ENCODE results near the genes MRPL28, NME4, PRR35 and WFIKKN1.

- RRBS, result no CpG with 5 or more reads among the region's 22 CpGs
These were observed 18.3 kb downstream of the POLR3K start for GRCh38 chr16:34889-35795.

DNA sequence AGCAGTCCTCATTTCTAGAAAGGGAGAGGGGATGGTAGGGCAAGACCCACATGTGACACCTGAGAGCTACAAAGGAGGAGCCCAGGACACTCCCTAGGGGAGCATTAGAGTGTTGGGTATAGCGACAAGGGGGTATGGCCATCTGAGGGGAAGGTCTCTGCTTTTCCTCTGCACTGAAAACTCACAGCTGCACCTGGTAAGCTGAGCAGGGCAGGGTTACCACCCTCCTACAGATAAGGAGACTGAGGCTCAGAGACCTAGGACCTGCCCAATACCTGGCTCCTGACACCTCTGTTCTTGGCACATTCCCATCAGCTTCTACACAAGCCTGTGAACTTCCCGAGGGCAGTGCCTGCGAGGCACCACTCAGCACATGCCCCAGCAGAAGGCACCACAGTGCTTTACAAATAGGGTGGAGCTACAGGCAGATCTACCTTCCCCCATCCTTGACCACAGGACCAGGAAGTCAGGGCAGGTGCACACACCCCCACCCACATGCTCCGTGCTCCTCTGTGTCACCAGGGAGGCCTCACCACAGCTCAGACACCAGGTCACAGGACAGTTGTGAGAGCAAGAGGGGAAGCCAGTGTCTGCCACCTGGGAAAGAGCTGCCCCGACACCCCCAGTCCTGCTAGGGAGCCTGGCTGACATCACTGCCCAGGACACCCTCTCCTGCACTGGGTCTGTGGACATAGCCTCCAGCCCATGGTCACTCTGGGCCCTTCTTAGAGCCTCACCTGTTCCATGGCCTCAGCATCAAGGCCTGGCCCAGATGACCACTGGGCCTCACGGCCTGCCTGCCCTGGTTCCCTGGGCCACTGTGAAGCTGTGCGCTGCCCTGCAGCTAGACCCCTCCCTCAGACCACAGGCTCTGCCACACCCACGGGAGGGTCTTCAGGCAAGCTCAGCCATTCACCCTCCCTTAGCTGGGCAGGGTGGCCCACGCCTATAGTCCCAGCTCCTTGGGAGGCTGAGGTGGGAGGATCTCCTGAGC, 14.5 kb downstream of the POLR3K start:
- RRBS, result no CpG with 5 or more reads among the region's 9 CpGs

GRCh38 chr16:60880-61471, 7.3 kb downstream of the SNRNP25 start:
- RRBS, result no CpG with 5 or more reads among the region's 56 CpGs

DNA sequence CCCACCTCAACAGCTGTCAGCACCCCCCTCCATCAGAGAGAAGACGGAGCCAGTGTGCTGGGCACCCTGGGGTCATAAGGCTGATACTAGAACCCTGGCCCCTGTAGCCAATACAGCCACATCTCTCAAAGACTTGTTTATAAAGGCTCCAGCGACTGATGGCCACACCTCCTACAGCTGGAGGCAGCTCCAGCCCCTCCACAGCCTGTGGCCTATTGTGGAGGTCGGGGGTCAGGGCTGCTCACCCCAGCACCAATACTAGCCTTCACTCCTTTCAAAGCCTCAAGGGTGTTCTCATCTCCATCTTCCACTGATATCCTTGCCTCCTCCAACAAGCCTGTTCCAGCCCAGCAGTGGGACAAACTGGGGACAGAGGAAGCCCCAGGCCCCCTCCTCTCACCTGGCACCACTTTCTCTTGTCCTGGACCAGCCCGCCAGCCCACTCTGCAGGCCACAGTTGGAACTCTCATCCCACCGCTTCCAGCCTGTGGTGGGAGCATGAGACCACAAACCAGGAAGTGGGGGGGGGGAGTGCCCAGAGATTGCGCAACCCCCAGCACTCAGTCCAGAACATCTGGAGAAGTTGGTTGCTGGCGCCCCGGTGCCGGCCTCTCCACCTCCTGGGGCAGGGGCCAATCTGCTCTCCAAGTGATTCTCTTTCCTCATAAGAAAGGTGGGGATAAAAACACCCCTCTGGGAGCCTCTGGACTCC, 2.0 kb upstream of the MPG start:
- RRBS, result no CpG with 5 or more reads among the region's 9 CpGs

DNA sequence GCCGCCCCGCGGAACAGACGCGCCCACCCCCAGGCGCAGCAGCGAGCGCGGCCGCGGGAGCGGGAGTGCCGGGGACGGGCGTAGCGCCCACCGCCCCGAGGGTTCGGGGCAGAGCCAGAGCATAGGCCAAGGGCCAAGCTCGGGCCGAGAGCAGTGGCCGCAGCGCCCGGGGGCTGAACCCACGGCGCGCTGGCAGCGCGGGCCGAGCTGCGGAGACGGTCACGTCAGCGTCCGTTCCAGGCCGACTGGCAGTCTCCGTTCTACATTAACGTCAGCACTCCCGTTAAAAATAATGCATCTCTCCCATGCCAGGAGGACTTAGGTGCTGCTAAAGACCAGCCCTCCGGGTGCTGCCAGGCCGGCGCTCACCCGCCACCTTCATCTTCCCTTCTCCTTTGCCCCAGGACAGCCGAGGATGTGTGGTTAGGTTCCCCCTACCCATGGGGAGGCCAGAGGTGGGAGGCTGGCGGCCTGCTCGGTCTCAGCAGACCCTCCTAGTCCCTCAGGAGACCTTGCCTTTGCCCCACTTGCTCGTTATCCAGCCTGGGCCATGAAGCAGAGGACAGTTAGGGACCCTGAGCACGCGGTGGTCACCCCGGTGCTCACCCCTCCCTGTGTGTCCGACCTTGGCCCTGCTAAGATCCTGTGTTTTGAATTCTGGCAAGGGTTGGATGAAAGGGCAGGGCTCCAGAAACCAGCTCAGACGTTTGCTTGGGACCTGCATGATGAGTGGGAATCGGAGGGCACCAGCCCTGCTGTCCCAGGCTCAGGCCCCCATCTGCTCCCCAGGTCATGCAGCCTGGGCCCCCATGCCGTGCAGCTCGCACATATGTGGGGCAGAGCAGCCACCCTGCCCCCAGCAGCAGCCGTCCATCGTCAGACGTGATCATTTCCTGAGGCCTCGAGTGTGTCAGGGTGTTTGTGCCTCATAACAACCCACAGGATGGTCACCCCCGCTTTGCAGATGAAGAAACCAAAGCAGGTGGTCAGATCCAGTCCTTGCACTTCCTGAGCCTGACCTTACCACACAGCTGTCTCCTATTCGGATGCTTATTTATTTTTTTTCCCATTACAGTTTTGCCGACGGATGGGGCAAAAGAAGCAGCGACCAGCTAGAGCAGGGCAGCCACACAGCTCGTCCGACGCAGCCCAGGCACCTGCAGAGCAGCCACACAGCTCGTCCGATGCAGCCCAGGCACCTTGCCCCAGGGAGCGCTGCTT, 735 bp downstream of the MPG start:
- RRBS, result under 1% methylated on average over 11 of the region's 70 CpGs

GRCh38 chr16:285498-285924, 2.5 kb downstream of the PDIA2 start:
- RRBS, result no CpG with 5 or more reads among the region's 21 CpGs

GRCh38 chr16:324280-325656, 27.8 kb downstream of the AXIN1 start:
- RRBS, result 21% methylated on average over 17 of the region's 79 CpGs

GRCh38 chr16:337967-338543, 14.5 kb downstream of the AXIN1 start:
- RRBS, result no CpG with 5 or more reads among the region's 20 CpGs

DNA sequence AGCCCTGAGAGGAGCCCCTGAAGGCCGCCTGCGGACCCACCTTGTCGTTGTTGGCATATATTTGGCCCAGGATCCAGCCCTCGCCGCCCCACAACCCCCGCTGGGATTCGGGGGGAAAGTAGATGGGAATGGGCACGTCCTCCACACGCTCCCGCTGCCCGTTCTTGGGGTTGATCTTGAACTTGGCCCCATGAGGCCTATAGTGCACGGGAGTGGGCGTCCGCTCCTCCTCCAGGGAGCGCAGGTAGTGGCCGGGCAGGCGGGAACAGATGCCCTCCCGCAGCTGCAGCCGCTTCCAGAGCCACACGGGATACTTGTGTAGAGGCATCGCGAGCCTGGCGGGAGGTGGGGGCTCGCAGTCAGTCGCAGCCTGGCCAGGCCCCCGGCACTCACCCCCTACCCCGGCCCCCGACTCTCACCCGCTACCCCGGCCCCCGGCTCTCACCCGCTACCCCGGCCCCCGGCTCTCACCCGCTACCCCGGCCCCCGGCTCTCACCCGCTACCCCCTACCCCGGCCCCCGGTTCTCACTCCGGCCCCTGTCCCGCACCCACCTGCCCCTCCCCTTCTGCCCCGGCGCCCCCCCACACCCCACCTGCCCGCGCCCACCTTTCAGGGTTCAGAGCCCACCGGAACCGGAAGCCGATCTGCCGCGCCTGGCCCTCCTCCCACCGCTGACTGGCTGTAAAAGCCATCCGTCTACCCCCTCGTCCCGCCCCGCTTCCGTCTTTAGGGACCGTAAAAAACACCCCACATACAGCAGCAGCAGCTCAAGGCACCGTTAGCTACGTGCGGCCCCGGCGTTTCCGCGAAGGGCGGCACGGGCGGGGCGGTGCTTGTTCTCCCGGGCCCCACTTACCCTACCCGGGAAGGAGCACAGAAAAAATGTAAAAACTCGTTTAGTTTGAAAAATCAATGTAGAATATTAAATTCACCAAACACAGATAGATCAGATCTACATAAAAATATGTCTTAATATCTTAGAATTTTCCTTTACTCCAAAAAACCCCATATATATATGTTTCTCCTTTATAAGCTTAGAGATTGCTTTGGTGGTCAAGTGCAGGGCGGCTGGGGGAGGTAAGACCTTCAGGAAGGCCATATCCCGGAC, at the start of gene MRPL28:
Gene MRPL28 (minus strand): TSS at position 648 of the 1,110 bp plus-strand sequence.
- RRBS, result 2% methylated on average over 17 of the region's 74 CpGs

- RRBS, result 1% methylated on average over 49 of the region's 116 CpGs
These were observed at the start of gene NME4 for GRCh38 chr16:396883-398014. TSS of gene NME4 (plus strand) at chr16:397199.

GRCh38 chr16:521563-522291, 5.8 kb upstream of the CAPN15 start:
- RRBS, result no CpG with 5 or more reads among the region's 27 CpGs

DNA sequence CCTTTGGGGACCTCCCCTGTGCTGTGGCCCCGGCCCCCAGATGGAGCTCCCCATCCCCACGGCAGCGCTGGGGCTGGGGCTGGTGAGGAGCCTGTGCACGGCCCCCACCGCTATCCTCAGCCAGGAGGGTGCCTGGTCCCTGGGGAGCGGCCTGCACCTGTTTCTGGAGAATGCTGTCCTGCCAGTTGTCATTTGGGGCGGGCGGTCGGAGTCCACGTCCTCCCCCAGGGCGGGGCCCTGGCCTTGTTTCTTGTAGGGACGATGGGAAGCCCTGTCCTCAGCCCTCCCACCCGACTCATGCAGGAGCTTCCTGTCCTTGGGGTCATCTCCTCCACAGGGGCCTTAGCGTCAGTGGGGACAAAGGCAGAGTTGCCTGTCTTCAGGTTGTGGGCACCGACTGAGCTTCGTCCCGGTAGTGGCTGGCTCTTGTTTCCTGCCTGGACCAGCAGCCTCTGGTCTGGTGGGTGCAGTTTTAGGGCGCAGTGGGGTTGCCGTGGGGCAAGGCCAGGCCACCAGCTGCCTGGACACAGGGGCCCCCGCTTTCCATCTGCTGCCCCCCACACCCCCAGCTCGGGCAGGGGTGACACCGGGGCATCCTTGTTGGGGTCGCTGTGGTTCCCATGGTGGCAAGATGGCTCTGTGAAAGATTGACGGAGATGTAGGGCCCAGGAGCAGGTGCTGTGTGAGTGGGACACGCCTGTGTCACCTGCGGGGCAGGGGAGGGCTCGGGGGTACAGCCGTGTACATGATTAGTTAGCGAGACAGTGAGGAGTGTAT, 6.9 kb downstream of the CAPN15 start:
- RRBS, result 97% methylated on average over 1 of the region's 29 CpGs

GRCh38 chr16:535922-536366, 8.4 kb downstream of the CAPN15 start:
- RRBS, result no CpG with 5 or more reads among the region's 17 CpGs

DNA sequence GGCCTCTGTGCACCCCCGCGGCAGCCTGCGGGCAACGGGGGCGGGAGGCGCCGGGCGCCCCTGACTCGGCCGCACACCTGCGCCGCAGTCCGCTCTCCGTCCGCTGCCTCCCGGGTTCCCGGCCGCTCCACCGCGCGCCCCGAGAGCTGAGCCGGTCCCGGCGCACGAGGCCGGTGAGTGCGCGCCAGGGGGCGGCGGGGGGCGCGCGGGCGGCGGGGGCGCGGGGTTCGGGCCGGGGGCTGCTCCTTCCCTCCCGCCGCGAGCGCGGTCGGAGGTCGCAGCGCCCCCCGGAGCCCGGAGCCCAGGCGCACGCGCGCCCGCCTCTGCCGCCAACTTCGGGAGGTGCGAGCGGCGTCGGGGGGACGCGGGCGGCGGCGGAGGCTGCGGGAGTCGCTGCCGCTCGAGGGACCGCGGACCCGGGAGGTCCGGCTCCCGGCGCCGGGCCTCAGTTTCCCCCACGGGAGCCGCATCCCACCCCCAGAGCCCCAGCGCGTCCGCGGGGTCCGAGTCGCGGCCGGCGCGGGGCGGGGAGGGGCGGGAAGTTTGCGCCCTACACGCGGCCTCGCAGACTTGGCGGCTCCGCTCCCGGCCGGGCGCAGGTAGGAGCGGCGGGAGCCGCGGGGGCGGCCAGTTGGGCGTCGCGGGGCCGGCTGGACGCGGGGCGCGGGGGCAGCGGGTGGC, at the start of gene PRR35:
Gene PRR35 (plus strand): TSS at position 332 of the 681 bp plus-strand sequence.
- RRBS, result 89% methylated on average over 34 of the region's 114 CpGs

- RRBS, result no CpG with 5 or more reads among the region's 11 CpGs
These were observed 1.2 kb upstream of the PIGQ start for GRCh38 chr16:568458-569166.

DNA sequence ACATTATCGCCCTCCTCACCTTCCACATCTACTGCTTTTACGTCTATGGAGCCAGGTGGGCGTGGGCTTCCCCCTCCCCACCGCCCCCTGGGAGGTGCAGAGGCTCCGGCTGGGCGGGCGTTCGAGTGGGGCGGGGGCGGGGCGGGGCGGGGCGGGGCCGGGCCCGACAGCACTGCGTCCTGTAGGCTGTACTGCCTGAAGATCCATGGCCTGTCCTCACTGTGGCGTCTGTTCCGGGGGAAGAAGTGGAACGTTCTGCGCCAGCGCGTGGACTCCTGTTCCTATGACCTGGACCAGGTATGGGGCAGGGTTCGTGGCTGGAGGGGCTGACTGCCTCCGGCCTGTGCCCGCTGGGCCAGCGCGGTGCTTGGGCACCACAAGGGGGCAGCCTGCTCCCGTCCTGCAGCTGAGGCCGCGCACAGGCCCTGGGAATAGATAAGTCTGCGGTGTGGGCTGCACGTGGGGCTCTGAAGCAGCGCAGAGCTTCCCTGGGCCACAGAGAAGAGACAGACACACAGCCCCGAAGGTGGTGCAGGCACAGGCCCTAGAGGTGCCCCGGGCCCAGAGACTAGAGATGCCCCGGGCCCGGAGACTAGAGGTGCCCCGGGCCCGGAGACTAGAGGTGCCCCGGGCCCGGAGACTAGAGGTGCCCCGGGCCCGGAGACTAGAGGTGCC, 9.3 kb downstream of the PIGQ start:
- RRBS, result 8% methylated on average over 16 of the region's 43 CpGs

DNA sequence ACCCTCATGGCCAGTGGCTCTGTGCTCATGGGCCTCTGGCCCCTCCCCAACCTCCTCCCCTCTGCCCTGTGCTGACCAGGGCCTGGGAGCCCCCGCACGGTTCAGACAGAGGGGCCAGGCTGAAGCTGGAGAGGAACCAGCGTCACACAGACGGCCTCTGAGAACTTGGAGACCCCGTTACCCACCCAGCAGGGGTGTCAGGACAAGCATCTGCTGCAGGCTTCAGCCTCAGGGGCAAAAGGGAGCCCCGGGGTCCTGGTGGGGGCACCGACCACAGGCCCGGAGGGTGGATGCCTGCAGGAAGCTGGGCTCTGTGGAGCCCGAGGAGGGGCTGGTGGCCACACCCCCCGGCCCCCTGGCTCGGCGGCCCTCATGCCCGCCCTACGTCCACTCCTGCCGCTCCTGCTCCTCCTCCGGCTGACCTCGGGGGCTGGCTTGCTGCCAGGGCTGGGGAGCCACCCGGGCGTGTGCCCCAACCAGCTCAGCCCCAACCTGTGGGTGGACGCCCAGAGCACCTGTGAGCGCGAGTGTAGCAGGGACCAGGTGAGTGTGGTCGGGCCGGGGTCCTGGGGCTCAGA, at the start of gene WFIKKN1:
Gene WFIKKN1 (plus strand): TSS at position 104 of the 578 bp plus-strand sequence.
- RRBS, result 17% methylated on average over 14 of the region's 24 CpGs

DNA sequence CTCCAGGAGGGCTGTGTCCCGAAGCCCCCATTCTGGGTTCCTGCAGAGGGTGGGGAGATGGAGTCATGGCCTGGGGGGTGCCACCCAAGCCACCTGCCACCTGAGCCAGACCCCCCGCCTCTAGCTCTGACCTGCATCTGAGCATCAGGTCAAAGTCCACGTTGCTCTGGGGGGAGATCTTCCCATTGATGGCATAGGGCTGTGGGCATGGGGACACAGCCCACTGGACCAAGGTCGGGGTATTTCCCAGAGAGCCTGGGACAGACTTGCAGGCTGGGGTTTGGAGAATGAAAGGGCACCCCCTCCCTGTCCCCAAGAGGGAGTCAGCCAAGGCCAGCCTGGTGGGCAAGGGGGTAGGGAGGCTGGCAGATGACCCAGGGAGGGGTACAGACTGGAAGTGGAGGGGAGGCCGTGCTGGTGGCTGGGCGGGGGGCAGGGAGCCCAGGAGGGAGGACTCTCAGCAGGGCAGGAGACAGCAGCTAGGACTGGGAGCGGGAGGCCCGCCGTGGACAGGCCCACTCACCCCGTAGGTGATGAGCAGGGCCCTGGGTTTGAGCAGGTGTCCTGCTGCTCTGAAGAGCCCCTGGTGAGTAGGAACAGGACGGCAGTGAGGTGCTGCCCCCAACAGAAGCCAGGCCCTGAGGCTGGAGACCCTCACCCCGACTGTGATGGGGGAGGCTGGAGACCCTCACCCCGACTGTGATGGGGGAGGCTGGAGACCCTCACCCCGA, 1.2 kb downstream of the METTL26 start:
- RRBS, result no CpG with 5 or more reads among the region's 14 CpGs

DNA sequence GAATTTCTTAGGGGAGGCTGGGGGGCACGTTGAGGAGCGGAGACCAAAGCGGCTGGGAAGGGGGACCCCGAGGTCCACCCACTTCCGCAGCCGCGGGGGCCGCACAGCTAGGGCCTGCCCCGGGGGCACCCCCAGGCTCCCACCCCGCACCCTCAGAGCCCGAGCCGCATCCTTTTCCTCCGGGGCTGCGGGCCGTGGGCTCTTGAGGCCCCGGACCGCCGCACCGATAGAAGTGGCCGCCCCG, 343 bp downstream of the METTL26 start:
- RRBS, result 2% methylated on average over 6 of the region's 21 CpGs

DNA sequence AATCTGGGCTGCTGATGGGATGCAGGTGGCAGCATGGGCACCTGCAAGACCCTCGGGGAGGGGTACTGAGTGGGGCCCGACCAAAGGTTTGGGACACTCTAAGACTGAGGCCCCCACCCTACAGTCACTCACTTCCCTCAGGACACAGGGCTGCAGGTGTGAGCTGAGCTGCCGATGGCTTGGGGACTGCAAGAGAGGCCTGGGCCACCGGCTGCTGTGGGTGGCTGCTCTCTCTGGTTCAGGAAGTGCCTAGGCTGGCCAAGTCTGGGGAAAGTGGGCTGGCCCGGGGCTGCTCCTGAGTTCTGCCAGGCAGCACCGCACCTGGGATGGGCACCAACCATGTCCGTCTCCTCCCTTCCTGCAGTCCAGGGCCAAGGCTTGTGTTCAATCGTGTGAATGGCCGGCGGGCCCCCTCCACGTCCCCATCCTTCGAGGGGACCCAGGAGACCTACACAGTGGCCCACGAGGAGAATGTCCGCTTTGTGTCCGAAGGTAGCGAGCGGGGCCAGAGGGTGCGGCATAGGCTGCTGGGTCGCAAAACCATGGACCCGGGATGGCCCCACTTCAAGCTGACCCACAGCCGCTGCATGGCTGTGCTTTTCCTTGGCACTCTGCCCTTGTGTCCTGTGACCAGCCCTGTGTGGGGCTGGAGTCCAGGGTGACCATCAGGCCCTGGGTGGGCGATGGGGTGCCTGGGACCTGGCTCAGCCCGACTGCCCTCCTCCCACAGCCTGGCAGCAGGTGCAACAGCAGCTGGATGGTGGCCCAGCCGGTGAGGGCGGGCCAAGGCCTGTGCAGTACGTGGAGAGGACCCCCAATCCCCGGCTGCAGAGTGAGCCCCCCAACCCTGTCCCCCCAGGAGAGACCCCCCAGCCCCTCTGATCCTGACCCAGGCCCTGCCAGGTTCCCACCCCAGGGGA, 1.9 kb upstream of the WDR90 start:
- RRBS, result 88% methylated on average over 6 of the region's 27 CpGs